Lung (tissue), 4 donors: ENCODE data around the genes UPK2 and ABCG4.

GRCh38 chr11:118402119-118402604, 756 bp downstream of the ATP5MG start:
- PRO-cap: no peak
- RAMPAGE, long total RNA: no peak
- RRBS: no CpG with 5 or more reads among the region's 13 CpGs

DNA sequence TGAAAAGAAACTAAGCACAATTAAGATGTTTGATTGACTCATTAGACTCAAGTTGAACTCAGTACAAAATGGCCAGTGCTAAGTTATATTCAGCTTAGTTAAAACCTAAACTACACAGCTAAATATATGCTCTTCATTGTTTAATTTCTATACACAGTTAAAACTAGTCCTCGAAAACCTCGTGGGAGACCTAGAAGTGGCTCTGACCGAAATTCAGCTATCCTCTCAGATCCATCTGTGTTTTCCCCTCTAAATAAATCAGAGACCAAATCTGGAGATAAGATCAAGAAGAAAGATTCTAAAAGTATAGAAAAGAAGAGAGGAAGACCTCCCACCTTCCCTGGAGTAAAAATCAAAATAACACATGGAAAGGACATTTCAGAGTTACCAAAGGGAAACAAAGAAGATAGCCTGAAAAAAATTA, 35.2 kb downstream of the KMT2A start:
- PRO-cap: no peak
- RAMPAGE, long total RNA: no peak
- RRBS: no CpG with 5 or more reads among the region's 3 CpGs

- PRO-cap: no peak
- RAMPAGE, long total RNA: no peak
- RRBS: no CpG with 5 or more reads among the region's 5 CpGs
Measured at GRCh38 chr11:118495896-118496436, 31.3 kb upstream of the TTC36 start.

- PRO-cap: no peak
- RAMPAGE, long total RNA: no peak
- RRBS: no CpG with 5 or more reads among the region's 11 CpGs
Measured at GRCh38 chr11:118523601-118524866, 3.2 kb upstream of the TTC36 start.

DNA sequence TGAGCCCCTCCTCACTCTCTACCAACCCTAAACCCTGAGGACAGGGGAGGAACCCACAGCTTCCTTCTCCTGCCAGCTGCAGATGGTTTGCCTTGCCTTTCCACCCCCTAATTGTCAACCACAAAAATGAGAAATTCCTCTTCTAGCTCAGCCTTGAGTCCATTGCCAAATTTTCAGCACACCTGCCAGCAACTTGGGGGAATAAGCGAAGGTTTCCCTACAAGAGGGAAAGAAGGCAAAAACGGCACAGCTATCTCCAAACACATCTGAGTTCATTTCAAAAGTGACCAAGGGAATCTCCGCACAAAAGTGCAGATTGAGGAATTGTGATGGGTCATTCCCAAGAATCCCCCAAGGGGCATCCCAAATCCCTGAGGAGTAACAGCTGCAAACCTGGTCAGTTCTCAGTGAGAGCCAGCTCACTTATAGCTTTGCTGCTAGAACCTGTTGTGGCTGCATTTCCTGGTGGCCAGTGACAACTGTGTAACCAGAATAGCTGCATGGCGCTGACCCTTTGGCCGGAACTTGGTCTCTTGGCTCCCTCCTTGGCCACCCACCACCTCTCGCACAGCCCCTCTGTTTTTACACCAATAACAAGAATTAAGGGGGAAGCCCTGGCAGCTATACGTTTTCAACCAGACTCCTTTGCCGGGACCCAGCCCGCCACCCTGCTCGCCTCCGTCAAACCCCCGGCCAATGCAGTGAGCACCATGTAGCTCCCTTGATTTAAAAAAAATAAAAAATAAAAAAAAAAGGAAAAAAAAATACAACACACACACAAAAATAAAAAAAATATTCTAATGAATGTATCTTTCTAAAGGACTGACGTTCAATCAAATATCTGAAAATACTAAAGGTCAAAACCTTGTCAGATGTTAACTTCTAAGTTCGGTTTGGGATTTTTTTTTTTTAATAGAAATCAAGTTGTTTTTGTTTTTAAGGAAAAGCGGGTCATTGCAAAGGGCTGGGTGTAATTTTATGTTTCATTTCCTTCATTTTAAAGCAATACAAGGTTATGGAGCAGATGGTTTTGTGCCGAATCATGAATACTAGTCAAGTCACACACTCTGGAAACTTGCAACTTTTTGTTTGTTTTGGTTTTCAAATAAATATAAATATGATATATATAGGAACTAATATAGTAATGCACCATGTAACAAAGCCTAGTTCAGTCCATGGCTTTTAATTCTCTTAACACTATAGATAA, 2.0 kb upstream of the TTC36 start:
- PRO-cap: no peak
- RAMPAGE, long total RNA: no peak
- RRBS: 93% methylated on average over 5 of the region's 16 CpGs

GRCh38 chr11:118608307-118609289, 1.2 kb downstream of the PHLDB1 start:
- PRO-cap: no peak
- RAMPAGE, long total RNA: no peak
- RRBS: 1% methylated on average over 36 of the region's 79 CpGs

GRCh38 chr11:118609290-118609781, 1.9 kb downstream of the PHLDB1 start:
- PRO-cap: no peak
- RAMPAGE, long total RNA: no peak
- RRBS: no CpG with 5 or more reads among the region's 28 CpGs

DNA sequence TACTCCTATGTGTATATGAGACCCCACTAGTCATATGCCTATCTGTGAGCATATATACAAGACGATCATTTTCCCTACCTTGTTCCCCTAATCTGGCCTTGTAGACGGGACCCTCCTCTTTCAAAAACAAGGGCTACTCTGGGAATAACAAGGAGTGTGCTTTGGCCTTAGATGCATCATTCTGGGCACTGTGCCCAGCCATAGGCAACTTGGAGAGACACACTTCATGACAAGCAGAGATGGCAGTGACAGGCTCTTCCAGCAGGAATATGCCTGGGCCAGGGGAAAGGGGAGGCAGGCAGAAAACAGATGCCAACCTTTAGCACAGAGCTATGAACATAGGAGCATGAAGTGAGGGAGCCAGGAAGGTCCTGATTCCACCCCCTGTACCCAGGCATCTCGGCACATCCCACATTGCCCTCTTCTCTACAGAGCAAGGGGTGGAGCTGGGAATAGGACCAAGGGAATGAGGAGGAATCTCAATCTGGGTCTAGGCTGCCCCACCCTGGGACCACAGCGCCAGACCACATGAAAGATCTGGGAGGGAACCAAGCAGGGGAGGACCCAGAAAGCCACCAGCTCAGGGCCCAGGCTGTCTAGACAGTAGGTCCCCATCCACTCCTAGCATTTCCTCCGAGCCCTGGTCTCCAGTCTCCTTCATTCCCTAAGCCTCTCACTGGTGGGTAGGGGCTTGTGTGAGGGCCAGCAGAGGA, 11.4 kb downstream of the PHLDB1 start:
- PRO-cap: no peak
- RAMPAGE, long total RNA: no peak
- RRBS: no CpG with 5 or more reads among the region's 5 CpGs

GRCh38 chr11:118630919-118631703, 23.7 kb downstream of the PHLDB1 start:
- PRO-cap: no peak
- RAMPAGE, long total RNA: no peak
- RRBS: no CpG with 5 or more reads among the region's 13 CpGs

GRCh38 chr11:118834441-118834868, 43.5 kb upstream of the DDX6 start:
- PRO-cap: no peak
- RAMPAGE, long total RNA: no peak
- RRBS: no CpG with 5 or more reads among the region's 5 CpGs

DNA sequence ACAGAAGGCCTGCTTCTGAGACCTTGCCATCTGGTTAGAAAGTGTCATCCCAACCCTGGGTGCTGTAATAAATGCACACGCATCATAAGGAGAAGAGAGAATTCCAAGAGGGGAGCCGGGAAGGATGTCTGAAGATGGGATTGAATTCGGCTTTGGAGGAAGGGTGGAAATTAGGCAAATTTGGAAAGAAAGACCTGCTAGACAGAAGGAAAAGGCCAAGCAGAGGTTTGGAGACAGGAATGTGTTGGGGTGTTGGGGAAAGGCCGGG, 6.6 kb downstream of the CXCR5 start:
- PRO-cap: no peak
- RAMPAGE, long total RNA: no peak
- RRBS: no CpG with 5 or more reads among the region's 4 CpGs

GRCh38 chr11:118896348-118897064, 12.8 kb downstream of the CXCR5 start:
- PRO-cap: no peak
- RAMPAGE, long total RNA: no peak
- RRBS: no CpG with 5 or more reads among the region's 16 CpGs

- PRO-cap: no peak
- RAMPAGE, long total RNA: no peak
- RRBS: no CpG with 5 or more reads among the region's 2 CpGs
Measured at GRCh38 chr11:118956066-118956554, at the start of gene UPK2. Gene UPK2 (plus strand): TSS chr11:118956298.

DNA sequence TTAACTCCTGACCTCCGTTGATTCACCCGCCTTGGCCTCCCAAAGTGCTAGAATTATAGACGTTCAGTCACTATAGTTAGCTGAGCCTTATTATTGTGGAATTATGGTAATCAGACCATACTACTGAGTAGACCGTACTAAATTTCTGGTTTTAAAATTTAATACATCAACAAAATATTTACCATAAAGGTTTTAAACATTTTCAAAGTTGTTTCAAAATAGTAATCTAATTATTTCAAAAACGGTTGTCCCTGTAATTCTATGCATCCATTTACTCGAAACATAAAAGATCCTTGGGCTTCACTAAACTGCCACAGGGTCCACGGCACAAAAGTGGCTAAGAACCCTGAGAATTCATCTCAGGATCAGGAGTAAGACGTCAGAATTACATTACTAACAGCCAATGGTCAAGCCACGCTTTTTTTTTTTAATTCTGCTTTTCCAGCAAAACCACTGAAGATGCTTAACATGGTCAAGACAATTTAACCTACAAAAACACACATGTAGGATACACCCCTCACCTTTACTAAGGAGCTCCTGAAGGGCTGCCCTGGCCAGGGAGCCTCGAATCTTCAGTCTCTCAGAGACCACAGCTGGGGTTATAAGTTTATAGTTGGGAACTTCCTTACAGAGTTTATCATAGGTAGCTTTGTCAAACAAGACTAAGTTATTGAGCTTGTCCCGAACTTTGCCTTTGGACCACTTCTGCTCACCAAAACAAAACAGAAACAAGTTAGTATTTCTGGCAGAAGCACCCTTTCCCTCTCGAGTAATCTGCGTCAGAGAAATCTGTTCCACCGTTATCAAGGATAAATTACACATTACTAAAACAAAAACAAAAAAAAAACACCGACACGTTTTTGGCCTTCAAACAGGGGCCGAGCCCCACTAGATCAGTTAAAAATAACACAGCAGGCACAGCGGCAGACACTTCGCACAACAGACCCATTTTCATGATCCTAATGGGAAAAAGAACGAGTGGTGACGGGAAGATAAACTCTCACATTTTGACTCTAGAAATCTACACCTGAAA, 986 bp downstream of the RPS25 start:
- PRO-cap: no peak
- RAMPAGE, long total RNA: no peak
- RRBS: no CpG with 5 or more reads among the region's 21 CpGs

DNA sequence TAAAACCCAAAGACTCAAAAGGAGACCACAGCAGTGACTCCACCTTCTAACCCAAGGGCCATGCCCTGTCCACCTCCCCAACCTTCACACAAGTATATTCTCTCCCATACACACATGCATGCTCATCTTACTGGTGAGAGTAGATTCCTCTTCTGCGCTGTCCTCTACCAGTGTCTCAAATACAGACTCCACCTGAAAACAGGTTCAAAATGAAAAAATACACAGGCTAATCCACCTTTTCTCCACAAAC, 7.4 kb downstream of the HYOU1 start:
- PRO-cap: no peak
- RAMPAGE, long total RNA: no peak
- RRBS: no CpG with 5 or more reads among the region's 1 CpG

GRCh38 chr11:119125609-119126233, 4.3 kb downstream of the HINFP start:
- PRO-cap: no peak
- RAMPAGE, long total RNA: no peak
- RRBS: no CpG with 5 or more reads among the region's 10 CpGs

DNA sequence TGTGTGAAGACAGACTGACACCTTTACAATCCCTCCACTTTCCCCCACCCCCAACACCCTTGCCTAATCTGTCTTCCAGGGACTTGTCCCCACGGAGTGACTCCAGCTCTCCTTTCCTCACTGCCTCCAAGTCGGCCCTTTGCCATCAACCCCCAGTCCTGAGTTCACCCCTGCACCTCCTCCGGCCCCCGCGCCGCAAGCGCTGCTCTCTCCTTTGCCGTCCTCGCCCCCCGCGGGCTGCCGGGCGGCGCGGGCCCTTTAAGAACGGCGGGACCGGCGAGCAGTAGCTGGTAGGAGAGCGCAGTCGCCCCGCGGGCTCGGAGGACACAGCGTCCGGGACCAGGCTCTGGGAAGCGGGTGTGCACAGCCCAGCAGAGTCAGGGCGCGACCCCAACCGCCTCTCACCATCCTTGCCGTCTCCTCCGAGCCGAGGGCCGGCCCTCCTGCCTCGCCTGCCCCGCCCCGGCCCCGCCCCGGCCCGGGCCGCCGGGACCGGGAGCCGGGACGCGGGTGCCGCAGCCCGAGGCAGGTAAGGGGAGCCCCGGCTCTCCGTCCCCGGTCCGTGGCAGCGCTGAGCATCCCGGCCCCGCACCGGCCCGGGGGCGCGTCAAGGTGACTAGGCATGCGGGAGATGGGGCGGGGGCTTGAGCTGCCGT, at the start of gene ABCG4:
TSS of gene ABCG4 (plus strand) at position 301 of the 656 bp plus-strand sequence.
- PRO-cap: no peak
- RAMPAGE, long total RNA: no peak
- RRBS: 1% methylated on average over 35 of the region's 62 CpGs

DNA sequence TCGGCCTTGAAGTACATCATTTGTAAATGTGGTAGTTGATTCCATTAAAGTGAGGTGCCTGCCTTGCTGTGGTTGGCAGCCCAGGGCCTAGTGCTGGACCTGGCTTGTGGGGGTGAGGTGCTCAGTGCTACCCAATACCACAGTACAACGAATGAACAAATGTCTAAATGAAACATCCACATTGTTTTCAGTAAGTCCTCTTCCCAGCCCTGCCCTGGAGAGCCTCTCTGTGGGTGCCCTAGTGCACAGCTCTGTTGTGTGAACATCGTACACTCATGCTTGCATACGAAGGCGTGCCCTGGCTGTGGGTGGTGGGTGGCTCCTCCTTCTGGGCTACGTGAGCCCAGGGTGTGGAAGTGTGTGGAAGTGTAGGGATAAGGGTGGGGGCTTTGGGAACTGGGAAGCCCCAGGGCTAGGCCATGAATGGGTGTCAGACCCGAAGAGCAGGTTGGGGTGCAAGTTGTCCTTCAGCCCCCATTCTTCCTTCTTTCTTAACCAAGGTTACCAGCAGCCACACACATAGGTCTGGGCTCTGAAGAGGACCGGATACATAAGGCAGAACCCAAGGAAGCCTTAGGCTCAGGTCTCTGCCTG, 577 bp upstream of the NLRX1 start:
- PRO-cap: no peak
- RAMPAGE, long total RNA: no peak
- RRBS: no CpG with 5 or more reads among the region's 8 CpGs

GRCh38 chr11:119298498-119299074, 18.3 kb downstream of the MCAM start:
- PRO-cap: no peak
- RAMPAGE, long total RNA: no peak
- RRBS: no CpG with 5 or more reads among the region's 1 CpG

GRCh38 chr11:119305614-119306565, 11.0 kb downstream of the MCAM start:
- PRO-cap: no peak
- RAMPAGE, long total RNA: no peak
- RRBS: no CpG with 5 or more reads among the region's 9 CpGs